Left lobe of liver (tissue), 1 donor: ENCODE measurements around a stretch of chr16.

DNA sequence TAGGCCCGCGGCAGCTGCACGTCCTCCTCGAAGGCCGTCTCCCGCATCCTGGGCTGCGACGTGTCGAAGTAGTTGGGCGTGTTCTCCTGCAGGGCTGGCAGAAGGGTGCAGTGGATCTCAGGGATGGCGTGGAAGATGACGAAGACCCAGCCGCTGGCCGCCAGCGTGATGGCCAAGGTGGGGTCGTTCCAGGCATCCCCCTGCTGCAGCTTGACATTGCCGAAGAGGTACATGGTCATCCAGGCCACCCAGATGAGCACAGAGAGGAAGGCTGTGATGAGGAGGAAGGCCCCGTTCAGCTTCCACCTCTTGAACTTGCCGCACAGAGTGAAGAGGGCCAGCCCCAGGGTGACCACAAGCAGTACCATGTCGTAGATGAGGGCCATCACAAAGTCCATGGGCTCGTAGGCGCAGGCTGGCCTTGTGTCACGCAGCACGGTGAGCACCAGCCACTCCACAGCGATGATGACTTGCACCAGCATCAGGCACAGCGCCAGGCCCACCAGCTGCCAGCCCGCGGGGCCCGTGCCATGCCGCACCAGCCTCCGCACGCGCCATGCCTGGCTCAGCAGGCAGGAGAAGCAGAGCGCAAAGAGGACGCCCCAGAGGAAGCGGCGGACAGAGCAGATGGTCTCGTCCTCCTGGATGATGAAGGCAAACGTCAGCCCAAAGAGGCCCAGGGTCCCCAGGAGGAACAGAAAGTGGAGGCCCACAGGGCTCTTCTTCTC is 12.6 kb downstream of the GPRC5B start:
- PRO-cap, result no peak

DNA sequence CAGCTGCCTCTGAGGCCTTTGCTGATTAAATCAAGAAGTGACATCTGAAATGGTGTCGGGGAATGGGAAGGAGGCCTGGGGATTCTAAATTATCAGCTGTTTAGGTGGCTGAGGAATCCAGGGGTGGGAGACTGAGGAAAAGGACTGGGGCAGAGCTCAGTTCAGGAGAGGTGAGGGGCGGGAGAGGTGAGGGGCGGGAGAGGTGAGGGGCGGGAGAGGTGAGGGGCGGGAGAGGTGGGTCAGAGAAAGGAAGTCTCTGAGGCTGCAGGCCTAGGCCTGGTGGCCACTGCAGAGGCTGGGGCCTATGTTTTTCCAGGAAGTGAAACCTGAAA is 332 bp downstream of the ACSM5 start:
- PRO-cap, result bidirectional peak, plus-strand start at position 273 of the sequence, minus-strand start at position 133 of the sequence

DNA sequence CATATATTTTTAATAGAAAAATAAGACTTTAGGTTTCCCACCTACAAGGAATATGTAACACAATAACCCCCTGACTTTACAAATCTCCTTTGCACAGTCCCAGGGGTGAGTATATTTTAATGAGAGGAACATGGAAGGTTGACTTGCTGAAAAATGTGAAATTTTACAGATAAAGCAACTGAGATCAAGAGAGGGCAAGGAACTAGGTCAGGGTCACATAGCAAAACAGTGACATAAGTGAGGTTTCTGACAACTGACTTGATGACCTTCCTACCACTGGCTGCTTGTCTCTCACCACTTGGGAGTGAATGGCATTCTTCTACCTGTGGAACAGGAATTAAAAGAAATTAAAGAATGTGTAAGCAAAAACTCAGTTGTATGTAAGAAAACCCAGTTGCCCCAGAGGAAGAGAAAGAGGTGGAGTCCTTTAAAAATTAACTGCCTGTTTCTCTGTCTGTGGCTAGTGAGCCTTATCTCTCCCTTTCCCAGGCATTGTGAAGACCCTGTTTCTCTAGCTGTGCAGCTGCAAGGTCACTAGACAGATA is 23.6 kb downstream of the ACSM1 start:
- PRO-cap, result no peak

GRCh38 chr16:20739597-20740304 is 1.9 kb downstream of the THUMPD1 start:
- PRO-cap, result no peak

DNA sequence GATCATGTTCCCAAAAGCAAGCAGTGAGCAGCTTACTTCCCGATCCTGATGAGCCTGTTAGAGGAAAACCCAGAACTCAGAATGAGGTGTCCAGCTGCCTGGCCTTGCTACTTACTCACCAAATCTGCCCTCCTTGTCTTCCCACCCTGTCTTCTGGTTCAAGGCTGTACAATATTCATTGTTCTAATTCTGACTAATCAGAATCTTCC is 10.8 kb downstream of the LYRM1 start:
- PRO-cap, result no peak

DNA sequence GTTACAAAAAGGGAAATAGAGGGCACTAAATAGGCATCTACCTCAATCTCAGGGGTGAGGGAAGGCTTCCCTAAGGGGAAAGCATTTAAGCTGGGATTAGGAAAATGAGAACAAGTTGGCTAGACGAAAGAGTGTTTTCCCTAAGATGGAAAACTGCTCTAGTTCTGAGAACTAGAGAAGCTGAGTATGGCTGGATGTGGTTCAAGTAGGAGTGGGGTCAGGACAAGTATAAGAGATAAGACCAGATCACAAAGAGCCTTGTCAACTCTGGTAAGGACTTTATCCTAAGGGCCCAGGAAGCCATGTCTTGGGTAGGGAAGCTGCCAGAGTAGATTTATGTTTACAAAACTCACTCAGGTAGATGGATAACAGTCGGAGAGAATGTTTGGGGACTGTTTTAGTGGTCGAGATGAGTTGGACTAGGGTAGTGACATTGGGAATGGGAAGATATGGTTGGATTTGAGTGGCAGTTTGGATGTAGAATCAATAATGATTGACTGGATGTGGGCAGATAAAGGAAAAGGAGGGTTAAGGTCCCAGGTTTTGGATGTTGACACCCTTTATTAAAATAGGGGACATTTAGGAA is 1.8 kb downstream of the ANKS4B start:
- PRO-cap, result no peak

GRCh38 chr16:21261966-21262377 is 16.1 kb downstream of the CRYM start:
- PRO-cap, result unidirectional peak, minus-strand start at chr16:21262147

DNA sequence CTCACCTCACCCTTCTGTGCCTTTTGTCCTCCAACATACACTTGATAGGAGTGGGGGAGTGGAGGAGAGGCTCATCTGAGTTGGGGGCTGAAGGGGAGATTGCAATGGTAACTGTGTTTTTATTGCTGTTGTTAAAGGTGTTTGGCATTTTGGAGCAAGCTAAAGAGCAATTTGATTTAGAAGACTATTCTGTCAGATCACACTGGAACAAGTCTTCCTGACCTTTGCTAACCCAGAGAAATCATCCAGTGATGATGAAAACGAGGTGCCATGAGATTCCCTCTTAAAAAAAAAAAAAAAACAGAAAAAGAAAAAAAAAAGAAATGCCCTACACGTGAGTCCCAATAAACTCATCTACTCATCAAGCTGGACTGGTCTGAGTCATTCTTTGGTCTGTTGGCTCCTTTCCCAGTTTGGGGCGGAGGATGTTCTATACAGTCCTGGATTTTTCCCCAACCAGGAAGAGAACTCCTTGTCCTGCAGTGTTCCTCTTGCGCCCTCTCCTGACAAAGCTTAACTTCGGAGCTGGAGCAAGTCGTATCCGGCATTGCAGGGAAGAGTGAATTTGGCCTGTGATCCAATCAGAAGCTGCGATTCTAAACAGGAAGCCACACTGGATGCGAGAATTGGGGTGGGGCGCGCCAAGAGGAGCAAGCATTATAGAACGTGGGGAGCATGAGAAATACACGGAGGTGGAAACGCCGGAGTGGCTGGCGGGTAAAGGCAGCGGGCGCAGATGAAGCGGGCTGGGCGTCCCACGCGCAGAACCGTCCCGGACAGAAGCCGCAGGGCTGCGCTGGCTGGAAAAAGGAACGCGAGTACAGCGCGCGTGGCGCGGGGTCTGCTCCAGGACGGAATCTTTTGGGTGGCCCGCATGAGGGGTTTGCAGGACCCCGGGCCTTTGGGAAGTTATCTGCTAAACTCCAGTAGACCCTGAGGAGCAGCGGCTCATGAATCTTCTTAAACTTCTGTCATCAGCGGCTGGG is 22.4 kb upstream of the CRYM start:
- PRO-cap, result unidirectional peak, plus-strand start at position 584 of the sequence; unidirectional peak, plus-strand start at position 657 of the sequence

GRCh38 chr16:21364163-21364830 is 86.2 kb upstream of the CRYM start:
- PRO-cap, result no peak

DNA sequence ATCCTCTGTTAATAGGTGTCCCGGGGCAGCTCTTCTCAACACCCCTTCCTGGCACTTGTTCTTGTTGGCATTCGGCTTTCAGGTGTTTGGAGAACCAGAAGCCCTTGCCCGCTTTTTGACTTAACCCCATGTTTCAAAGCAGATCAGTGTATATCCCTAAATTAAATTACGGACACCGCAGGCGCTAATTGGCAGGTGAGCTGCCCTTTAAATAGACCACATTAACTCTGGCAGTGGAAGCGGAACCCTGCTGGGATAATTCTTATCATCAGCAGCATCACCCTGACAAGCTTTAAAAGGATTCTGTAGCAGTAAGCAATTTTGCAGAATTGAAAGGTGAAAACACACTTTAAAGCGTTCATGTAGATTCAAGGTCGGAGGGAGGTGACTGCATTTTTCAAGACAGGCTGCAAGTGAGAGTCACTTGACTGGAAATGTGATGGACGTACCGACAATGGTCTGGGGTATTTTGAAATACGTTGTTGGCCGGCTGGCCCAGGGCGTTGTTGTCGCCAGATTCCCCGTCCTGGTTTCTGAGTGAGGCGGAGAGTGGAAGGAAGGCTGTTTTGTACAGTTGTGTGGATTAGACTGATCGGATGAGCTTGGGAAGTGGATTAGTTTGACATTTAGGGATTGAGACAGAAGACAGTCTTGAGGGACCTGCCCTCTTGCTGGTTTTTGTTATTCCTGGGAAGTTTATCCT is 94.2 kb upstream of the CRYM start:
- PRO-cap, result no peak

DNA sequence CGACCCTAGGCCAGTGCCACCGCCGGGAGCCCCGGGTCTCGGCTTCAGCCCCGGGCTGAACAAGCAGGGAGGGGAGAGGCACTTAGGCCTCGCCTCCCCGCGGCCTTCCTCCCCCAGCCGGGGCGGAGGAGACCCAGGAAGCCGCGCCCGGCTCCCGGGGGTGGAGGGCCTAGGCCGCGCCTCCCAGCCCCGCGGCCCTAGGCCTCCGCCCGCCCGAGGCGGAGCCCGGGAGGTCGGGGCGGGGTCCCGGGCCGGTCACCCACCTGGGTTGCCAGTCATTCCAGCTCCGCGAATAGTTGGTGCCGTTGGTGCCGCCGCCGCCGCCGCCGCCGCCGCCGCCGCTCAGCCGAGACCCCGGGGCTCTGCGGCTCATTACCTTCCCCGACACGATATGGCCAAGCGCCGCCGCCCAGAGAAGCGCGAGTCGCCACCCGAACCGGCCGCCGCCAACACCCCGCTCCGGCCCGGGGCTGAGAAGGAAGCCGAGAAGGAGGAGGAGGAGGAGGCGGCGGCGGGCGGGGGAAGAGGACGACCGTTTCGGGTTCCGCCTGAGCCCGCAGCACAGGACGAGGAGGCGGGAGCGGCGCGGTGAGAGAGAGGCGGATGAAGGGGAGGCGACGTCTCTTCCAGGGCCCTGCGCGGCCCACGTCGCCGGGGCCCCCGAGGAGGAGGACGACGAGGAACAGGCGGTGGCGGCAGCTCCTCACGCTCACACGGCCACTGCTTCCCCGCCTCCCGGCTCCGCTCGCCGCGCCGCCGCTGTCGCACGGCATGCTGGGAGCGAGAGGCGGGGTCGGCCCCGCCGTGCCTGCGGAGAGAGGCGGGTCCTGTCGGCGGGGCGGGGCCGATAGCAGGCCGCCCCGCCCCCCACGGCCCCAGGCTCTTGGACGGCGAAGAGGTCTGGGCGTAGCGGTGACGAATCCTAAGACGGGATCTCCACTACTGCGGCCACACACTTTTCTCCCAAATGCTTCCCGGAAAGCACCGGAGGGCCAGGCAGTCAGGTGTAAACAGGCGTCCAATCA is 97.6 kb upstream of the METTL9 start:
- PRO-cap, result unidirectional peak, plus-strand start at position 295 of the sequence; unidirectional peak, minus-strand start at position 451 of the sequence; bidirectional peak, plus-strand start at position 925 of the sequence, minus-strand start at position 747 of the sequence

DNA sequence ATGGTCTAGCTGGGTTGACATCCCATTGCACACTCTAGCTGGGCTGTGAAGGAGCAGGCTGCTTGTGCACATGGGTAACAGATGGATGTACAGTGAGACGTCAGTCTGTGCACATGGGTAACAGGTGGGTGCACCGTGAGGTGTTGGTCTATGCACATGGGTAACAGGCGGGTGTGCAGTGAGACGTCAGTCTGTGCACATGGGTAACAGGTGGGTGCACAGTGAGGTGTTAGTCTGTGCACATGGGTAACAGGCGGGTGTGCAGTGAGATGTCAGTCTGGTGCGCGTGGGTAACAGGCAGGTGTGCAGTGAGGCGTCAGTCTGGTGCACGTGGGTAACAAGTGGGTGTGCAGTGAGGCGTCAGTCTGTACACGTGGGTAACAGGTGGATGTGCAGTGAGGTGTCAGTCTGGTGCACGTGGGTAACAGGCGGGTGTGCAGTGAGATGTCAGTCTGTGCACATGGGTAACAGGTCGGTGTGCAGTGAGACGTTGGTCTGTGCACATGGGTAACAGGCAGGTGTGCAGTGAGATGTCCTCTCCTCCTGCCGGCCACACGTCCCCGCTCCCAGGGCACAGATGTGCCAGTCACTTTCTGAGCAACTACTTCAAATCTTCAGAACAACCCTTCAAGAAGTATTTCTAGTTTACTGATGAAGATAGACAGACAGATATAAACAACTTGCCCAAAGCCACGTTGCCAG is 58.3 kb upstream of the METTL9 start:
- PRO-cap, result no peak

- PRO-cap, result no peak
These were observed 853 bp upstream of the UQCRC2 start for GRCh38 chr16:21952245-21952770.

GRCh38 chr16:21952771-21953168 is 391 bp upstream of the UQCRC2 start:
- PRO-cap, result bidirectional peak, plus-strand start at chr16:21953298, minus-strand start at chr16:21953005

DNA sequence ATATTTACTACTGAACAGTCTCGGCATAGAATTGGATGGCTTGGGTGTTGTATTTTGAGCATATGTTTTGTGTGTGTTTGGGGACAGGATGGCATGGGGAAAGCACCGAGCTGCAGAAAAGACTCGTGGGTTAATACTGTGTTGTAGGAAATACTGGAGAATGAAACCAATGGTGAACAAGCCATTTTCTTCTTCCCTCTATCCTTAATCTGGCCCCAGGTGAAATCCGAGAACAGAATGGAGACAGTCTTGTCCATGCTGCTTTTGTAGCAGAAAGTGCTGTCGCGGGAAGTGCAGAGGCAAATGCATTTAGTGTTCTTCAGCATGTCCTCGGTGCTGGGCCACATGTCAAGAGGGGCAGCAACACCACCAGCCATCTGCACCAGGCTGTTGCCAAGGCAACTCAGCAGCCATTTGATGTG is 18.6 kb downstream of the UQCRC2 start:
- PRO-cap, result no peak

DNA sequence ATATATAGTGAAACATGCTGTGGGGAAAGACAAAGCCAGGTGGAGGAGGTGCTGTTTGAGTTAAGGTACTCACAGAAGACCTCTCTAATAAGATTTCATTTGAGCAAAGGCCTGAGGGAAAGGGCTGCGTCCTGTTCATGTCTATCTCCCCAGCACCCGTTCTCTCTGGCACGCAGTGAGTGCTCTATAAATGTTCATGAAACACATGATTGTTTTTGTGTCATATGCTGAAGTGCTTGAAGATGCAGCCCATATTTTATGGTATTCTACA is 942 bp downstream of the VWA3A start:
- PRO-cap, result no peak

- PRO-cap, result no peak
These were observed 25.6 kb downstream of the POLR3E start for GRCh38 chr16:22322734-22323290.

DNA sequence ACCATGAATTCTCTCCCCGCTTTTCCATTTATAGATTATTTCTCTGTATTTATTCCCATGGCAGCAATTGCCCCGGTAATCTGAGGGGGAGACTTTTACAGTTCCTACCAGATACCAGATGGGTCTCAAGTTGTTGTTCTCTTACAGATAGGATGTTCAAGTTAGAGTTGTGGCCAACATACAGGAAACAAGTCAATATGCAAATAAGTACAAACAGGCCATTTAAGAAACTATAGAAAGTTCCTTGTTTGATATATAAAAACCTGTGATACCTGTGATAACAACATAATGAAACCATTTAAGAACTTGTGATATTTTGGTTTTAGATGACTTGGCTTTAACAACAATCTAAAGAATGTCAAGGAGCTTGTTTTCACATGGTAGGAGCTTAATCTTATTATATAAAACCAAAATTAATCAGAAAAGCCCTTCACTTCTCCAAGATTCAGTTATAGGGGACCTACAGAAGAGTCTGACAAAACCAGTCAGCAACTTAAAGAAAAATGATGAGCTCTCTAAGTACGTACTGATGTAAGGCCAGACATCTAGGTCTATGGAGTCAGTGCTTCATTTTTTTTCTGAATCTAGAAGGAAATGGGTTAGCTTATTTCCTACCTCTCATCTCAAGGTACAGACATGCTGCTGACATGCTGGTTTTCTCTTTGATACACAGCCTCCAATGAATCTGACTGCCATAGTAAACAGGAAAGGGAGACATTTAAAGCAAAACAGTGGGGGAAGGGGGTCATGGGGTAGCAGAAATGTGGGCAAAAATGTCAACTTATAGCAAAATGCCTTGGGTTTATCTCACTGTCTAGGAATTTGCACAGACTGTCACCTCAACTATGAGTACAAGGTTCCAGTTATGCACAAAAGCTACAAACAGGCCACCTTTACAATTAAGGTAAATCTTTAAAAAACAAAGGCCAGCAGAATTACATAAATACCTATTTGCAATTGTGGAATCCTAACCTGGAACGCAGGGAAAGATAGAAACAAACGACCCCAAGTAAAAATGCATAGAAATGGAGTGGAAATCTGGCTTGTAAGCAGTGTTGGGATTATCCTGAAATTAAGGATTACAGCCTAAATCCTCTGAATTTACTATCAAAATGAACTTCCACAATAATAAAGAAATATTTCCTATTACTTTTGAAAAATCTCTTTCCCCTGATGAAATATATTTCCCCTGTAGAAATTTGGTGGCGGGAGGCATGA is 16.4 kb downstream of the CDR2 start:
- PRO-cap, result no peak

DNA sequence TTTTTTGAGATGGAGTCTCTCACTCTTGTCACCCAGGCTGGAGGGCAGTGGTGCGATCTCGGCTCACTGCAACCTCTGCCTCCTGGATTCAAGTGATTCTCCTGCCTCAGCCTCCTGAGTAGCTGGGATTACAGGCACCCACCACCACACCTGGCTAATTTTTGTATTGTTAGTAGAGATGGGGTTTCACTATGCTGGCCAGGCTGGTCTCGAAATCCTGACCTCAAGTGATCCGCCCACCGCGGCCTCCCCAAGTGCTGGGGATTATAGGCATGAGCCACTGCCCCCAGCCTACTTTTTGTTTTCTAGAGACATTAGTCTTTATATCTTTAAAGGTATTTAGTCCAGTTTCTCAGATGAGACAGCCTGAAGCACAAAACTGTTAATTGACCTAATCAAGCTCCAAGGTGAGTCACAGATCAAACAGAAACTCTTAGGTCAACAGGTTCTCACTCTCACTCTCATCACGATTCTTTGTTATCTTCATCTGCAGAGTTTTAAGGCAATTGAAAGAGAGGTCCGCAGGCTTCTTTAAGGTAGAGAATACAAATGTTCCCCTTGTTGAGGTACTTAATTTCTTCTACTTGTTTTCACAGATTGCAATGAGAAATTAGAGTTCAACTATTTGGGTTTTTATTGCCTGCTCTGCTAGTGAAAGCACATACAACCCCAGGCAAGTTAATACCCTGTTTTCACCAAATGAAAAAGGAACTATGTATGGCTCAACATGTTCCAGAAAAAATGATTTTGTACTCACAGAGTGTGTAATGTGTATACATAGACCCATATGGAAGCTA is 6.0 kb downstream of the CDR2 start:
- PRO-cap, result no peak

DNA sequence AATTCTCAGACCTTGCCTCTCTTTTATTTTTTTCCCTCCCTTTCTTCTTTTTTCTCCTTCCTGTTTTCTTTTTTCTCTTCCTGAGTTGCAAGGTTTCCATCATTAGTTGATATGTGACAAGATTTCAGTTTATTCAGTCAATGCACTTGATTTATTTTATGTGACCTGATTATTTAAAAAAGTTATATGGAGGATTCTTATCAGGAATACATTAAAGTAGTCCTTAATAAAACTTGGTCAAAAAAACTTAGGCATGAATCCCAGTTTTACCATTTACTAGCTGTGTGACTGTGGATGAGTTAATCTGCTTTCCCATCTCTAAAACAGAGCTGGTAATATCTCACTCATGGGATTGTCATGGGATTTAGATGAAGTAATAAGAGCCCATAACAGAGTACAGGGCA is 31.6 kb upstream of the CDR2 start:
- PRO-cap, result no peak